Ishikawa (cell line): Measurements from ENCODE around the genes ACAT1 and NPAT.

GRCh38 chr11:108114287-108114681 is 7.1 kb upstream of the ACAT1 start:
- RRBS: no CpG with 5 or more reads among the region's 7 CpGs

GRCh38 chr11:108121008-108122151 is at the start of gene ACAT1:
TSS of gene ACAT1 (plus strand) at chr11:108121567.
- RRBS: 2% methylated on average over 32 of the region's 78 CpGs

DNA sequence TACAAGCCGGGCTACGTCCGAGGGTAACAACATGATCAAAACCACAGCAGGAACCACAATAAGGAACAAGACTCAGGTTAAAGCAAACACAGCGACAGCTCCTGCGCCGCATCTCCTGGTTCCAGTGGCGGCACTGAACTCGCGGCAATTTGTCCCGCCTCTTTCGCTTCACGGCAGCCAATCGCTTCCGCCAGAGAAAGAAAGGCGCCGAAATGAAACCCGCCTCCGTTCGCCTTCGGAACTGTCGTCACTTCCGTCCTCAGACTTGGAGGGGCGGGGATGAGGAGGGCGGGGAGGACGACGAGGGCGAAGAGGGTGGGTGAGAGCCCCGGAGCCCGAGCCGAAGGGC is at the start of gene NPAT:
NPAT (minus strand) TSS at position 135 of the 349 bp plus-strand sequence.
- RRBS: 0% methylated on average over 1 of the region's 30 CpGs

DNA sequence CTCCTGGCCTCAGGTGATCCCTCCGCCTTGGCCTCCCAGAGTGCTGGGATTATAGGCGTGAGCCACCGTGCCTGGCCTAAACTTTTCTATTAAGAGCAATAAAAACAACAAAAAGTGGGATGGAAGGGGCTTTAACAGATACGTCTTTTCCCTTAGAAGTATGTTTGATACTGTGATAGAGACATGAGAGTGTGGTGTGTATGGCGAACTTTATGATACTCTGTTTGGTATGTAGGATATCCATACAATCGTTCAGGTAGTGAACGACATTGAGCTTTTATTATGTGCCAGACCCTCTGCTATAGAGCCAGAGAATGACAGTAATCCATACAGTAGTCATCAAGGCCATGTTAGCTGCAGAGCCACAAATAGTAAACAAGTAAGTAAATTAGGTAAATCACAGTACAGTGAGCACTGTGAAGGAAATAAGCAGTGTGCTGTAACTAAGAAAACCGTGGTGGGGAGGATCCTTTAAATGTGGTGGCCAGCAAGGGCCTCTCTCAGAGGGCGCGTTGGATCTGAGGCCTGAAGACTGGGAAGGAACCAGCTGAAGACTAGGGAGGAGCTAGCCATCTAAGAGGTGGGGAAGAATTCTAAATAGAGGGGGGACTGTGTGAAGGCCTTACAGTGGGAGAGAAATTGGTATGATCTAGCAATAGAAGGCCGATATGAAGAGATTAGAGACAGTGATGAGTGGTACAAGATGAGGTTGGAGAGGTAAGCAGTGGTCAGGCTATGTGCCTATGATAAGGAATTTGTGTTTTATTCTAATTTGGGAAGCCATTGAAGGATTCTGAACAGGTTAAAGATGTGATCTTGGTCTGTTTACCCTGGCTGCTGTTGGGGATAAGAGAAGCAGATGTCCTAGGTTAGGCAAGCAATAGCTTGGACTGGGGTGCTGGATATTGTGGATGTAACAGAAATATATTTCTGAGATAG is 141.6 kb downstream of the DDX10 start:
- RRBS: no CpG with 5 or more reads among the region's 11 CpGs

DNA sequence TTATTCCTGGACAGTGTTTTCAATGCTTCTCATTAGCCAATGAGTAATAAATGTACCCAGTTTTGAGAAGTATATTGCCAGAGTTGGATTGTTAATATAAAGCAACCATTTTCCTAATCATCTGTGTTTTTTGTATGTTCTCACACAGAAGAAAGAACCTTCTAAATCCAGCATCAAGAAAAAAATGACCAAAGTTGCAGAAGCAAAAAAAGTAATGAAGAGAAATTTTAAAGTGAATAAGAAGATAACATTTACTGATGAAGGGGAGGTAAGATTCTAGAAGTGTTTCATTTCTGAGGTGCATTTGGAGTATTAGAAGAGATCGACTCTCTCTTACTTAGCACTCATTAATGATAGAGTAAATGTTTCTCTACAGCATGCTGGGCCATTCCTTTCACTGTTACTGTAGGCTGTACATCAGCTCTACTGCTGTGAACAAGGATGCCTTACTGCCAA is 173.5 kb downstream of the DDX10 start:
- RRBS: no CpG with 5 or more reads among the region's 1 CpG

- RRBS: no CpG with 5 or more reads among the region's 4 CpGs
These were observed 230.9 kb downstream of the DDX10 start for GRCh38 chr11:108895777-108896155.

DNA sequence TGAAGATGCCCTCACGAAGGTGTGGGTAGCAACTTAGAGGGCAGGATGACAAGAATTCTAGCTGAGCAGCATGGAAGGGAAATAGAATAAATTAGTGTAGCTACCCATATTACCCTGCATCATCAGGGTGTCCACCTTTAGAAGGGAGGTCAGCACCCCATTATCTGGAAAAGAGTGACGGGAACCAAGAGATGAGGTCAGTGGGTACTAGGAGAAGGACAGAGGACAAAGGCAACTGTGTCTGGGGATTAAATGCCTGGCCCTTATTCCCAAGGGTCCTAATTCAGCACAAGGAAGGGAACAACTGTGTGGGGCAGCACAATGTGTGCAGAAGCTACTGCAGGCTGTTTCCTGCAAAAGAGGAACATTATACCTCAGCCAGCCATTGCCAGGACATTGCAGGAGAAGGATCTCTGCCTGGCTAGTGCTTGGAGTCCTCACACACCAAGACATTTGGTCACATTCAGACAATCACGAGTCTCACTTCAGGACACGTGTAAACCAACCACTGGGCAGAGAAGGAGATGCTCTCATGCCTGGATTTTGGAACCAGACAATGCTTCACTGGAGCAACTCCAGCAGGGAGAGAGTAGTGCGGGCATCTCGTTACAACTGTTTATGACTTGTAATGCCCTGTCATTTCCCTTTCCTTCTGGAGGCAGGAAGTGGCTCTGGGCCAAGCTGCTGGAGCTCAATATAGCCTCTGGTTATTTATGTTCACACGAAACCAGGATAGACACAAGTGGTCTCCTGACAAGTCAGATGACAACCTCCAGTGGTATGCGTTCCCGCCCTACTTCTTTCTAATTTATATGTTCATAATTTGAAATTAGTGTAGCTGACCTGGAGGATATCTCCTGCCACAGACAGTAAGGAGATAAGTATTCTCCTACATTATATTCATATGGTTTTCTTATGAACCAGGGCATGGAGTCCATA is 24.0 kb upstream of the ZC3H12C start:
- RRBS: no CpG with 5 or more reads among the region's 9 CpGs

DNA sequence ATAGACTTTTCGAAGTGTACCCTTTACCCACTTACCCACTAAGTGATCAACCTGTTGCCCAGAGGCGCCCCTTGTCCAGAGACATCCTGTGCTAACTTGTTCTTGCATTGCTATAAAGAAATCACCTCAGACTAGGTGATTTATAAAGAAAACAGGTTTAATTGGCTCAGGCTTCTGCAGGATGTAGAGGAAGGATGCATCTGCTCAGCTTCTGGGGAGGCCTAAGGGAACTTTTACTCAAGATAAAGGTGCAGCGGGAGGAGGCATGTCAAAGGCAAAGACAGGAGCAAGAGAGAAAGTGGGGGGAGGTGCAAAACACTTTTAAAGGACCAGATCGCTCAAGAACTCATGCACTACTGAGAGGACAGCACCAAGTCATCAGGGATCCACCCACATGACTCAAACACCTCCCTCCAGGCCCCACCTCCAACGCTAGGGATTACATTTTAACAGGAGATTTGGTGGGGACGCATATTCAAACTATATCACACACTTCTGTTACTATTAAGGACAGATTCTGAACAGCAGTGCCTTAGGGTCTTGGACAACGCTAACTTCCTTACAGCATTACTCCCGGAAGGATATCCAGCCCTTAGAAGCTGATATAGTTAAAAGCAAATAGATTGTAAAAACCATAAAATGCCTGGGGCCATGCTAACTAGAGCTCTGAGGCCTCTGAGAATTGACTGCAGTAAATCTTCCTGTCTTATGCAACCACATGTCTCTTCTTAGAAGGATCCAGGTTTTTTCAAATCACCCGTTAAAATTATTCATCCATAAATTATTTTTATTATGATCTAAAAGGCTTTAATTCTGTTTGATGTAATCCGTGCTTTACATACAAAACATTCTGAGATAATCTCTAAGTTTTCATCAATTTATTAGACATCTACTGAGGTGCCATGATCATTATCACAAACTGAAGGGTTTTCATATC is 16.8 kb upstream of the ZC3H12C start:
- RRBS: no CpG with 5 or more reads among the region's 10 CpGs

GRCh38 chr11:110093463-110093631 is 155 bp downstream of the ZC3H12C start:
- RRBS: 1% methylated on average over 14 of the region's 25 CpGs

GRCh38 chr11:110797513-110797871 is 85.3 kb upstream of the ARHGAP20 start:
- RRBS: no CpG with 5 or more reads among the region's 2 CpGs

DNA sequence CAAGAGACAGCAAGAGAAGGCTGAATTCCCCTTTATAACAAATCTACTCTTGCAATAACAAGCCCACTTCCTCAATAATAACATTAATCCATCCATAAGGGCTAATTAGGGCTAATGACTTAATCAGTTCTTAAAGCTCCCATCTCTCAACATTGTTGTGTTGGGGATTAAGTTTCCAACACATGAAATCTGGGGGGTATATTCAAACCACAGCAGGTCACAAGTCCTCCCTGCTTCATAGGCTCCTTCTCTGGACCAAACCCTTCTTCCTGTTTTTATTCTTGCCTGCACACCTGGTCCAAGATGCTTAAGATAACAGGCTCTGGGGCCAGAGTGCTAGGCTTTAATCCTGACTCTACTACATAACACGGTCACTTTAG is 68.0 kb upstream of the POU2AF2 start:
- RRBS: no CpG with 5 or more reads among the region's 1 CpG

DNA sequence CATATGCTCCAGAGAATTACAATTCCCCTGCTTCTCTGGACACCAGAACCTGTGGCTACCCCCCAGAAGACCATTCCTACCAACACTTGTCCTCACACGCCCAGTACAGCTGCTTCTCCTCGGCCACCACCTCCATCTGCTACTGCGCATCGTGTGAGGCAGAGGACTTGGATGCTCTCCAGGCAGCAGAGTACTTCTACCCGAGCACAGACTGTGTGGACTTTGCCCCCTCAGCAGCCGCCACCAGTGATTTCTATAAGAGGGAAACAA is 9.7 kb downstream of the POU2AF3 start:
- RRBS: no CpG with 5 or more reads among the region's 6 CpGs

- RRBS: no CpG with 5 or more reads among the region's 7 CpGs
These were observed 27.7 kb downstream of the POU2AF1 start for GRCh38 chr11:111351267-111351801.

- RRBS: no CpG with 5 or more reads among the region's 9 CpGs
These were observed 25.8 kb downstream of the POU2AF1 start for GRCh38 chr11:111352994-111354034.

- RRBS: no CpG with 5 or more reads among the region's 5 CpGs
These were observed 19.9 kb downstream of the POU2AF1 start for GRCh38 chr11:111359113-111359611.

GRCh38 chr11:111363868-111364537 is 15.1 kb downstream of the POU2AF1 start:
- RRBS: no CpG with 5 or more reads among the region's 5 CpGs

DNA sequence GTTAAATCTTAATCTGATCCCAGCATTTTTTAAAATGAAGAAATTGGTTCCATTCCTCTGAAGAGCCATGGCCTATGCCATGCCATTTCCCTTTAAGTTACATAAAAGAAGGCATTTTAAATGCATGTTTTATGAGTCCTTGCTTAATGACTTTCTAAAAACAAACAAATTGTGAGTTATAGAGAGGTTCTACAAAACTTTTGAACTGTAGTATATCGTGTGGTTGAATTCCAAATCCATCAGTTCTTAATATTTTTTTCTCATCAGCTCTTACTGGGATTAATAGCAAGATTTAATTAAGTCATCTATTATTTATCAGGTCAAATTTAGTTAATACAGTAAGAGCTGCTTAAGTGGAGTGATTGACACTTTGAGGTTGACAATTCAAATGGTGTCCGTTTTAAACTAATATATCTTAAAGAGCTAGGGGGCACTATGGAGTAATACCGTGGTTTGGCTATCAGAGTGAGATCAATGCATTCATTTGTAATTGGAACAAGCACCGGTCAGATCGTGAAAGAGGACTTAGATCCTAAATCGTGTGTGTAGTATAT is 2.0 kb downstream of the SIK2 start:
- RRBS: no CpG with 5 or more reads among the region's 6 CpGs

- RRBS: no CpG with 5 or more reads among the region's 5 CpGs
These were observed 24.5 kb downstream of the SIK2 start for GRCh38 chr11:111626526-111627456.

DNA sequence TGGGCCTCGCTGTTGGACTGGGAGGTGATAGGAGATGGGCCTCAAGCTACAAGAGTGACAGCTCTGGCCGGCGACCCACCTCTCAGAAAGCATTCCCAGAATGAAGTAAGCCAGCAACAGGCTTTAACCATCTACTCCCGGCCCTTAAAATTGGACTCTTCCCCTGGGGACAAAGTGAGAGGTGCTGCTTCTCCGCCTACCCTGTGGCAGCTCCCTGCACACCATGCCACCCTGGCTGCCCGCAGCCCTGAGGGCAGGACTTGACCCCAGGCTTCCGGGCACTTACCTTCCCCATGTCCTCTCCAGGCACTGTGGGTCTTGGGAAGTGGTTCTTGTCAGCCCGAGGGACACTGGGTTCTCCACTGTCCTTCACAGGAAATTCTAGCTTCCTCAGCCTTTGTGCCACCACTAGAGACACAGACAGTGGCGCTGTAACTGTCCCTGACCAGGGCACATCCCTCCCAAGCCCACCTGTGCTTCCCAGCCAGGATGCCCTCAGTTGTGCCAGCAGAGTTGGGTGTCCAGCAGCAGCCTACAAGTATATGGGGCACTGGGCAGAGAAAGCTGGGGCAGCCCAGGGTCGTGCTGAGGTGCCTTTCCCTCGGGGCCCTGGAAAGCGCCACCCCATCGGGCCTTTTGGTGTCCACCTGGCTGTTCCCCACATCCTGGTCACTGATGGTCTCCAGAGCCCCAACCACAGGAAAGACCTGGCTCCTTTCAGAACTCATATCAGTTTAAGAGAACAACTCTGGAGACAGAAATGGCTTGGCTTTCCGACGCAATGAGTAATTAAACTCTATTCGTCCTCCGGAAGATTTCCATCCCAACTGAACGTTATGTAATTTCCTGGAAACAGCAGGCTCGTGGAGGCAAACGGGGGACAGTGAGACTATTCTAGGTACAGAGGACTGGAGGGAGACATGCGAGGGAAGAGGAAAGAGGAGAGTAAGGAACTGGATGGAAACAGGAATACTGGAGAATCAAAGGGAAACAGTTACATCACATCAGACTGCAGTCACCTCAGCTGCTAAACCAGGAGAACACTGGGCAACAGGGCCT is 28.7 kb downstream of the PPP2R1B start:
- RRBS: 100% methylated on average over 1 of the region's 21 CpGs